Measurements from ENCODE around the genes PGS1 and USP36.

GRCh38 chr17:78378115-78378794, at the start of gene PGS1:
PGS1 (plus strand) TSS chr17:78378649.
- RRBS, result 25% methylated on average over 3 of the region's 61 CpGs

GRCh38 chr17:78396888-78397566, 18.6 kb downstream of the PGS1 start:
- RRBS, result no CpG with 5 or more reads among the region's 21 CpGs

- RRBS, result no CpG with 5 or more reads among the region's 14 CpGs
These were observed 19.5 kb downstream of the PGS1 start for GRCh38 chr17:78397869-78398371.

GRCh38 chr17:78412481-78412925, 34.1 kb downstream of the PGS1 start:
- RRBS, result no CpG with 5 or more reads among the region's 11 CpGs

DNA sequence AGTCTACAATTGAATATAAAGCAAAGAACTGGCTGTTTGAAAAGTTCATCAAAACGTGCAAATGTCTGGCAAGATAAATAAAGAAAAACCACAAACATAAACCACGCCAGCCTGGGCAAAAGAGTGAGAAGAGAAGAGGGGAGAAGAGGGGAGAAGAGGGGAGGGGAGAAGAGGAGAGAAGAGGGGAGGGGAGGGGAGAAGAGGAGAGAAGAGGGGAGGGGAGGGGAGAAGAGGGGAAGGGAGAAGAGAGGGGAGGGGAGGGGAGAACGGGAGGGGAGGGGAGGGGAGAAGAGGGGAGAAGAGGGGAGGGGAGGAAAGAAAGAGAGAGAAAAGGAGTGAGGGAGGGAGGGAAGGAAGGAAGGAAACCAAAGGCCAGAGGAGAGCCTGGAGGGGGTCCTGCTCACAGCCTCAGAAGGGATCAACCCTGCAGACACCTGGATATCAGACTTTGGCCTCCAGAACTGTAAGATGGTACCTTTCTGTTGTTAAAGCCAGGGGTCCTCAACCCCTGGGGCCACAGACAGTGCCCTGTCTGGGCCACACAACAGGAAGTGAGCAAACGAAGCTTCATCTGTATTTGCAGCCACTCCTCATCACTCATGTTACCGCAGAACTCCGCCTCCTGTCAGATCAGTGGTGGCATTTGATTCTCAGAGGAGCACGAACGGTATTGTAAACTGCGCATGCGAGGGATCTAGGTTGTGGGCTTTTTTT, 54.5 kb upstream of the DNAH17 start:
- RRBS, result no CpG with 5 or more reads among the region's 10 CpGs

GRCh38 chr17:78679274-78679864, 102.2 kb upstream of the DNAH17 start:
- RRBS, result no CpG with 5 or more reads among the region's 7 CpGs

DNA sequence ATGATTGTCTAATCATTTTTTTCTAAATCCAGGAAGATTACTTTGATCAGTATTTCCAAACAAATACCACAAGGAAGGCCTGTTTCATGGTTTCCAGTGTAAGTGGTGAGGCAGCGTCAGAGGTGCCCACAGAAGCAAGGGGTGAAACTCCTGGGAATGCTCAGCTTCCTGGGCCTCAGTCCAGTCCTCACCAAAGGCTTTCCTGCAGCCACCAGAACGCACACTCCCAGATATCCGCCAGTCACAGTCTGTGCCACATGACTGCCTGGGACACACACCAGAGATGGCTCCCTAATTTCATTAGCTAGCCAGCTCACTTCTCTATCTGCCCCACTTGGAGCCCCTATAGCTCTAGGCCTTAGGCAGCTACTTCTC, 77.1 kb downstream of the CYTH1 start:
- RRBS, result no CpG with 5 or more reads among the region's 3 CpGs

DNA sequence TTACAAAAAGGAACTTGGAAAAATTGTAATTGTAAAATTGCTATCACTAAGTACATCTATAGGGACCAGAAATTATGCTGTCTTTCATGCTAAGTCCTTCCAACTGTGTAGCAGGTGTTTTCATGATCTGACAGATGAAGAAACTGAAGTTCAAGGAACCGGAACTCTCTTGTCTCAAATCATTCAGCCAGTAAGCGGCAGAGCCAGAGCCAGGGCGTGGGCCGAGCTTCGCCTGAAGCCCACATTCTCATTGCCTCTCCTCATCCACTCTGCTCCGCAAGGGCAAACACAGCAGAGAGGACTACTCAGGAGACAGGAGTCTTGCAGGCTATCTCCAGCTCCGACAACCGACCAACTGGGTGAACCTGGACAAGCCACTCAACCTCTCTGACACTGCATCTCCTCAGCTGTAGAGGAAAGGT, 73.0 kb downstream of the CYTH1 start:
- RRBS, result no CpG with 5 or more reads among the region's 8 CpGs

DNA sequence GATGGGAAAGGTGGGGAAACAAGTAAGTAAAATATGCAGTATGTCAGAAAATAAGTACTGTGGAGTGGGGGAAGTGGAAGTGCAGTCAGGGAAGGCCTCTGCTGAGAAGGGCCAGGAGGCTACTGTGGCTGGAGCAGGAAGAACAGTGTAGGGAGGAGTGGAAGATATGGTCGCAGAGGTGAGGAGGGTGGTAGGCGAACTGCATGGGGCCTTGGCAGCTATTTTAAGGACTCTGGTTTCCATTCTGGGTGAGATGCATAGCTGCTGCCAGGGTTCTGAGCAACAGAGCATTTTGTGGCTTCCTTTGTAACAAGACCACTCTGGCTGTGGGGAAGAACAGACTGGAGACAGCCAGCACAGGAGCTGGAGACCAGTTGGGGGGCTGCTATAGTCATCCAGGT, 42.7 kb downstream of the CYTH1 start:
- RRBS, result no CpG with 5 or more reads among the region's 2 CpGs

DNA sequence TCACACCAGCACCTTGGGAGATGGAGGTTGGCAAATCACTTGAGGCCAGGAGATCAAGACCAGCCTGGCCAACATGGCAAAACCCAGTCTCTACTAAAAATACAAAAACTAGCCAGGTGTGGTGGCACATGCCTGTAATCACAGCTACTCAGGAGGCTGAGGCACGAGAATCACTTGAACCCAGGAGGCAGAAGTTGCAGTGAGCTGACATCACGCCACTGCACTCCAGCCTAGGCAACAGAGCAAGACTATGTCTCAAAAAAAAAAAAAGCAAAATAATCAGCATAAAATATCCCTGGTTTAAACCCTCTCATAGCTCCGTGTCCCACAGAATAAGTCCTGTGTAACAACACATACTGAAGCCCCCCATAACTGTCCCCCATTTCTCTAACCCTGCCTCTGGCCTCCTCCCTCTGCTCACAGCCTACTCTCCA, 13.2 kb downstream of the CYTH1 start:
- RRBS, result no CpG with 5 or more reads among the region's 3 CpGs

DNA sequence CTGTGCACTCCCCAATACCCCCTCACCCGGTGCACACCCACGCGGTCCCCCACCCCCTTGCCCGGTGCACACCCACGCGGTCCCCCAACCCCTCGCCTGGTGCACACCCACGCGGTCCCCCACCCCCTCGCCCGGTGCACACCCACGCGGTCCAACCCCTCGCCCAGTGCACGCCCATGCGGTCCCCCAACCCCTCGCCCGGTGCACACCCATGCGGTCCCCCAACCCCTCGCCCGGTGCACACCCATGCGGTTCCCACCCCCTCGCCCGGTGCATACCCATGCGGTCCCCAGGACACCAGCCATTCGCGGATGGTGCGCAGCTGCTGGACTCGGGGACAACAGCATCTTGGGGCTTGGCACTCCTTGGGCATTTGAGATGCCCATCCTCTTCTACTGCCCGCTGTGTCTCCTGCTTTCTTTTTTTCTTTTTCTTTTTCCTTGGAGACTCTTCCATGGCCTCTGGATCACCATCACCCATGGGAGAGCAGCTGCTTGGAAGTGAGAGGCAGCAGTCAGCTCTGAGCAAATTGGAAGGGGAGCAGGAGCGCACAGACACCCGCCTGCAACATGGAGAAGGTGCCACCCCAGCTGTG, 20.1 kb upstream of the CYTH1 start:
- RRBS, result 87% methylated on average over 4 of the region's 32 CpGs

DNA sequence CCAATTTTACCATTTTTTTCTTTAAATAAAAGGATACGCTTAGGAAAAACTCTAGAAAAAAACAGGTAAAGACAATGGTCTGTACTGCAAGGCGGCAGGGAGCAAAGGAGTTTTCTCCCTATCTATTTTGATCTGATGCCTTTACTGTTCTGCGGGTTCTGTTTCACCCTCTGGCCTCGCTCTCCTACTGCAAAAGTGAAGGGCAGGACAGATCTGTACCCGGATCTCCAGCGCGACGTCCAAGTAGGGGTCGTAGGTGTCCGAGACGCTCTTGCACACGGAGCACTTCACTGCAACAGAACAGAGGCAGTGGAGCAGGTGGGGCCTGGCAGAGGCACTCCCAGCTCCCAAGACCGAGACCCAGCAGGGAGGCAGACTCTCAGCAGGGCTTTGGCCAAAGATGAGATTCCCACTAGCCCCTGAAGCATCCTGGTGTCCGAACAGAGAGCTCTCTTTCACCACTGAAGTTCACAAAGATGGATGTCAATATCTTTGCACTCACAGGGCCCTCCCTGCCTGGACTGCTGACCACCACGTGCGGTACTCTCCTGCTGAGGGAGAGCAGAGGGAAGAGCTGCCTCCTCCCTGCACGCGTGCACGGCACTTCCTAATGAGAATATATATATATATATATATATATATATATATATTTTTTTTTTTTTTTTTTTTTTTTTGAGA, 19.7 kb downstream of the USP36 start:
- RRBS, result no CpG with 5 or more reads among the region's 19 CpGs

DNA sequence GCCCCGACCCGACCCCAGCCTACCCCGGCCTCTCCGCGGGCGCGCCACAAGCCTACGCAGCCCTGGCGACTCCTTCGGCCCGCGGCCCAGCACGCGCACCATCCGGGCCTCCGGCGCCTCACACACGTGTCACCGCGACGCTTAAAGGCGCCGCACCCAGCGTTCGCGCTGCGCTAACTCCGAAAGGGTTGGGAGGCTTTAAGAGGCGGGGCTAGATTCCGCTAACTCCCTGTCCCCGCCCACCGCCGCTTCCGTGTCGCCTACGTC, at the start of gene USP36:
USP36 (minus strand) TSS at position 102 of the 267 bp plus-strand sequence.
- RRBS, result 1% methylated on average over 14 of the region's 36 CpGs

DNA sequence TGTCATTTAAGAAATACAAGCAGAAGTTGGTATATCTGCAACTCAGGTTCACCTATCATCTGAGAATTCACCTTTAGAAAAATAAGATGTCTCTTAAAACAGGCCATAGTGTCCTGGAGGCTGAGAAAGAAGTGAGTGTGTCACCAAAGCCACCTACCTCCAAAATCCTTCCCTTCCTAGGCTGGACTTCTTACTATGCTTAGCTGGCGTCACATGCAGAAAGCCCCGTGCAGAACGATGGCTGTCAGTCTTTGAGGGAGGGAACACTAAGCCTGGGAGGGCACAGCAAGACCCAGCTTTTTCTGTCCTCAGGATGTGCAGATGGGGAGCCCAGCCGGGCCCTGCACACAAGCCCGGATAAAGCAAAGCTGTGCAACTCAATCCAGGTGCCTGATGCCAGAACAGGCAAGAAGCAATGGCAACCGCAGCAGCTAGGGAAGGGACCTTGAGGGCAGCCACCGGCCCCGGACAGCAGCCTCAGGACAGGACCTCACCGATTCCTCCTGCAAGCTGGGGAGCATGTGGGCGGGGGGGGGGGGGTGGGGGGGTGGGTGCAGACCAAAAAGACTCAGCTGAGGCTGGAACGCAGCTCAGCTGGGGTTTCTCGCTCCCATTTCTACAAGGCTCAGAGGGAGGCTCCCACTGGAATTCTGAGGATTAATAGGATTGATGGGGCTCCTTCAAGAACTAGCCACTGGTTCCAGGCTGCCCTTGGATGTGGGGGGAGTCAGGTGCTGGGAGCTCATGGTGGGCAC, 14.0 kb upstream of the USP36 start:
- RRBS, result 89% methylated on average over 1 of the region's 12 CpGs

- RRBS, result no CpG with 5 or more reads among the region's 26 CpGs
These were observed 21.6 kb upstream of the USP36 start for GRCh38 chr17:78861734-78863008.

GRCh38 chr17:78883602-78884249, 19.3 kb downstream of the CEP295NL start:
- RRBS, result 19% methylated on average over 6 of the region's 23 CpGs

DNA sequence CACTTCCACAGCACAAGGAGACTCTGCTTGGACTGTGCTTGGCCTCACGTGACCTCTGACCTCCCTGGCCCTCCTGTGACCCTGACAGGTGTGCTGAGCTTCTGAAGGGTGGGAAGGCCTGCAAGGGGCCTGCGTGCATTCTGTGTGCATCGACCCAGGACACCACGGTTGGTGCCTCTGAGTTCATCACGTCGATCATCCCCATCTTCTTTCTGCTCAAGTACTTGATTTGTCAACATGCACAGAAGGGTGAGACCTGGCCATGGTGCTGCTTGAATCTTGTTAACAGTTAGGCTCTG, 4.7 kb downstream of the CEP295NL start:
- RRBS, result no CpG with 5 or more reads among the region's 6 CpGs

GRCh38 chr17:78908257-78909177, 5.5 kb upstream of the CEP295NL start:
- RRBS, result no CpG with 5 or more reads among the region's 7 CpGs

GRCh38 chr17:78933192-78933806, 8.1 kb upstream of the TIMP2 start:
- RRBS, result no CpG with 5 or more reads among the region's 11 CpGs

DNA sequence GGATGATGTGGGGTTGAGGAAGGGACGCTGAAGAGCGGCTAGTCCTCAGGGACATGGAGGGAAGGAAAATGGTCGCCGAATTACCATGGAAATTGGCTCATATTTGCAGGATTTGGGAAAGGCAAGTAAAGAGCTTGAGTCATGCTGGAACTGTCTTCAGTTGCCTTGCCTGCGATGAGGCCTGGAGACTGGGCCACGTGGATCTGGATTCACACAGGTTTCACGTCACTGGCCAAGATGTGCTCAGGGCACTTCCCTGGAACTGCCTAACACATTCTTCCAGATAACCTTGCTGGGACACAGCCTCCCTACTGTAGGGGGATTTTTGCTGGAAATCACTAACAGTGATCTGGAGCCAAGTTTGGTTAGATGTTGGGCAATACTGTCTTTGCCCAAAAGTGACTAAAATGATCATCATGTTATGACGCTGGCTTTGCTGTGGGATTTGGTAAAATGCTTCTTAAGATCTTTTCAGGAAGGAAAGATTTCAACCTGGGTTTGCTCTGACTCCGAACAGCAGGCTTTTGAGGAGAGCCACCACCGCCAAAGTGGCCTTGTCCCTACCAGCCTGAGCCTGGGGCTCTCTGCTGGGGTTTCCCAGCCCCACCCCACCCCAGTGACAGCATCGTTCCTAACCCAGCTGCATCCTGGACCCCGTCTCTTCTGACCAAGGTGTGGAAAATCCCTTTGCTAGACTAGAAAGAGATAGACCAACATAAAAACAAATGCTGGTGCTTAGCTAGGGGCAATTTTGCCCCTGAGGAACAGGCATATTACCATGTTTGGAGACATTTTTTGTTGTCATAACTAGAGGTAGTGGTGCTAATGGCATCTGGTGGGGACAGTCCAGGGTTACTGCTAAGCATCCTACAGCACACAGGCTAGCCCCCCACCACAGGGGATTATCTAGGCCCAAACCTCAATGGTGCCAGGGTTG, 14.7 kb downstream of the C1QTNF1 start:
- RRBS, result no CpG with 5 or more reads among the region's 12 CpGs